HT1080 (cell line): ENCODE measurements around the genes USO1, NAAA and NUP54.

DNA sequence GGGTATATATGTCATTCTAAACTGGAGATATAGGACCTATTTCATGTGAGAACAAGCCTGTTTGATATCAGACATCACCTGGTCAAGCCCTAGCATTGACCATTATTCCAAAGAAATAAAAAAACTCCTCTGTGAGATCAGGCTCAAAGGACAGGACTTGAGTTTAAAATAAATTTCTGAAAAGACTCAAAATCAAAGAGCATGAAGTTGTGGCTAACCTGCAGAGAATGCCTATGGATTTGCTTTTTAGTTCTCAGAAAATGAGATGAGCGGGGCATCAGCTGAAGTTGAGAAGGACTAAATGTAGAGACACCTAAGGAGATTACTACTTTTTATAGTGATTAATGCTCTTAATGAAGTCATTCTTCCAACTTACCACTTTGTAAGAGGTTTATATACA, 24.2 kb upstream of the CXCL8 start:
RAMPAGE:
- cytosol, long total RNA, result no peak
- long total RNA, result no peak
- nucleus, long total RNA, result no peak

DNA sequence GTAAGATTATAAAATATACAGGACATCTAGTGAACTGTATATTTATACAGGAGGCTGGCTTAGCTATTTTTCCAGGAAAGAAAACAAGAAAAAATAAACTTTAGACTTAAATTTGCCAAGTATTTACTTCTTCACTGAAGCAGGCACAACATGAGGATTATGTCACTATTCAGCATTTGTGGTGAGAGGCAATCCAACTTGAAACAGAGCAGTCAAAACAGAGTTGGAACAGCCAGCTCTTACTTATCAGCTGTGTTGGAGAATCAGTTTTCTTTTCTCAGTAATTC, 6.7 kb downstream of the PF4V1 start:
RAMPAGE:
- cytosol, long total RNA, result no peak
- long total RNA, result no peak
- nucleus, long total RNA, result no peak

DNA sequence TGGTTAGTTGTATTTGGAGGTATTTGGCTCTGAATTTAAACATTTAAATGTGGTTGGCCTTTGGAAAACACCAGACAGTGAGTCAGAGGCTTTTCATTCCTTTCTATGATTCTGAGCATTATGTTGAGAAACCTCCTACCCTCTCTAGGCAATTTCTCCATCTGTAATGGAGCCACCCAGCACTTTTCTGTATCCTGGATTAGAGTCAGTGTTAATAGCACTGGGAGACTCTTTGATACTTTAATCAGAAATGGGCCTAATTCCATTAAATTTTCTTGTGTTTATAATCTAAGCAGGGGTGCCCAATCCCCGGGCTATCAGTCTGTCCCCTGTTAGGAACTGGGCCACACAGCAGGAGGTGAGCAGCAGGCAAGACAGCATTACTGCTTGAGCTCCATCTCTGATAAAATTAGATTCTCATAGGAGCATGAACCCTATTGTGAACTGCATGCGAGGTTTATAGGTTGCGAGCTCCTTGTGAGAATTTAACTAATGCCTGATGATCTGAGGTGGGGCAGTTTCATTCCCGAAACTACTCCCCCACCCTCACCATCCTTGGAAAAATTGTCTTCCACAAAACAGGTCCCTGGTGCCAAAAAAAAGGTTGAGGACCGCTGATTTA, 48.2 kb downstream of the CXCL1 start:
RAMPAGE:
- cytosol, long total RNA, result no peak
- long total RNA, result no peak
- nucleus, long total RNA, result no peak

GRCh38 chr4:74039373-74039875, 935 bp upstream of the CXCL3 start:
RAMPAGE:
- cytosol, long total RNA, result no peak
- long total RNA, result no peak
- nucleus, long total RNA, result no peak

DNA sequence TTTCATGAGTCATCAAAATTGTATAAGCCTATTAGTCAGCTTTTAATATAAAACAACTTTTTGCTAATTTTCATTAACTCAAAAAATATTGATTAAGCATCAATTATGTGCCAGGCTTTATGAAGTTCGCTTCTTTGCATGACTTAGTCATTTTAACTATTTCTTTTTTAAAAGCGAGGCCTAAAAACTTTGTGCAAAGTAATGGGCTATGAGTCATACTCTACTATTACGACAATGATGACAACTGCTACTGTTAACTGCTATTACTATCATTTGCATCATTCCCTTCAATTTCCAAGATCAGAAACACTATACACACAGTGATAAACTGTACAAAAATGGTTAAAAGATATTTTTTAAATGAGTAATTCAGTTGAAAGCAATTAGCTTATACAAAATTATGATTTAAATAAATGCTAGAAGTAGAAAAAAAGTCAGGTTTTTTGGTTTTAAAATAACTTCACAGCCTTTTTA, 18.3 kb upstream of the CXCL3 start:
RAMPAGE:
- cytosol, long total RNA, result no peak
- long total RNA, result no peak
- nucleus, long total RNA, result no peak

GRCh38 chr4:74098205-74099043, 571 bp downstream of the CXCL2 start:
RAMPAGE:
- cytosol, long total RNA, result no peak
- long total RNA, result no peak
- nucleus, long total RNA, result no peak

GRCh38 chr4:74099358-74099544, 256 bp upstream of the CXCL2 start:
RAMPAGE:
- cytosol, long total RNA, result no peak
- long total RNA, result no peak
- nucleus, long total RNA, result no peak

RAMPAGE:
- cytosol, long total RNA, result no peak
- long total RNA, result no peak
- nucleus, long total RNA, result no peak
Measured at GRCh38 chr4:74157180-74157528, 764 bp upstream of the MTHFD2L start.

RAMPAGE:
- cytosol, long total RNA, result no peak
- long total RNA, result no peak
- nucleus, long total RNA, result no peak
Measured at GRCh38 chr4:74161262-74161962, 3.5 kb downstream of the MTHFD2L start.

RAMPAGE:
- cytosol, long total RNA, result no peak
- long total RNA, result no peak
- nucleus, long total RNA, result no peak
Measured at GRCh38 chr4:74332386-74332808, 24.1 kb downstream of the EPGN start.

DNA sequence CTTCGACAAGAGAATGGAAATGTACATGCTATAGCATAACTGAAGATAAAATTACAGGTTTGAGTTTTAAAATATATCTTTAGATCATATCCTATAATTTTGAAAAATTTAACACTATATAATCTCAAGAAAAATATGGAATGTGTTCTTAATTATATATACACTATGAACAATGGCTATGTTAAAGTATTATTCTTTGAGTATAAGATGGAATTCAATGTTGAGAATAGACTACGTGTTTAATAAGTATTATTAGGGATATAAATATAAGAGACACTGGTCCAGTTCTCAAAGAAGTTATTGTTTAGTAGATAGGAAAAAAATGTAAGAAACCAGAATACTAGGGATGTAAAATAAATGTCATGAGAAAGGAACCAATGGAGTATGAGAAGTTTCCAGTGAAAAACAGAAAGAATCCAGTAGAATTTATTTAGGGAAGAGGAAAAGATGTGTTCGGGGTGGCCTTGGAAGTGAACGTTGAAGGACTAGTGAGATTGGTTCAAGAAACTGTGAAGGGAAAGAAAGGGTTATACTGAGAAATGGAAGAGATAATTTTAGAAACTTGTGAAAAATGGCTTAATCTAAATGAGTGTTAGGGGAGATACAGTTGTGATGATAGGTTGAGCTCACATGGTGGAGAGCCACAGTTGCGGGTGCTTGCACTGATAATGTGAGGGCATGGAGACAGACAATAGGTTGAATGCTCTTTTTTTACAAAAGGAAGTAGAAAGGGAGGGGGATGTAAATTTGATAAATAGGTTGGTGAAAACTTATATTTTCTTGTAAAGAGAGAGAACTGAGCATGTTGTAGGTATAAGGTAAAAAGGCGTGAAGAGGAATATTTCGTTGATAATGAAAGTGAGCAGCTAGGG, 7.9 kb downstream of the AREG start:
RAMPAGE:
- cytosol, long total RNA, result no peak
- long total RNA, result no peak
- nucleus, long total RNA, result no peak

DNA sequence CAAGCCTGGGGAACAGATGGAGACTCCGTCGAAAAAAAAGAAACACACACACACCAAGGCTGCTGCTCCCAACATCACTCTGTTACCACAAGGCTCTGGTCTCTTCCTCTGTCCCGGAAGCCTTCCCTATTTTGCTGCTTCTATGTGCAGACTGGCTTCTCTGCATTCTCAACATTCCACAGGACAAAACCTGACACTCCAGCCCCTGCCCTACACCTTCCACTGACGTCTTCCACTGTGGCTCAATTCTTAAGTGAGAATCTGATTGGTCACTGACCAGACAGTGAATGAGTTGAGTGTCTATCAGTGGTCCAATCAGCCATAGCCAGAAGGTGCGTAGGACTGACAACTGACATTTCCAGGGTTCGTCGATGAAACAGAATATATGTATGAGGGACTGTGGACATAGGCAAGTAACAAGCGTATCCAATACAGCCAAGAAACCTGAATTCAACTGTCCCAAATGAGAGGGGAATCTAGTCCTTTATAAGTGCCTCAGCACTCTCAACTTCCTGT, 6.0 kb downstream of the ODAPH start:
RAMPAGE:
- cytosol, long total RNA, result no peak
- long total RNA, result no peak
- nucleus, long total RNA, result no peak

RAMPAGE:
- cytosol, long total RNA, result start-site peak on the minus strand at chr4:75724398-75724431, 51 and 29 reads in 2 replicates; start-site peak on the plus strand at chr4:75724576-75724687, 557 and 562 reads in 2 replicates
- long total RNA, result start-site peak on the minus strand at chr4:75724409-75724429, 25 reads; start-site peak on the plus strand at chr4:75724575-75724675, 346 reads
- nucleus, long total RNA, result no peak
Measured at GRCh38 chr4:75724282-75725369, at the start of gene USO1. USO1 (plus strand) TSS chr4:75724577.

GRCh38 chr4:75725370-75725539, 878 bp downstream of the USO1 start:
RAMPAGE:
- cytosol, long total RNA, result no peak
- long total RNA, result no peak
- nucleus, long total RNA, result no peak

RAMPAGE:
- cytosol, long total RNA, result no peak
- long total RNA, result no peak
- nucleus, long total RNA, result no peak
Measured at GRCh38 chr4:75940707-75941464, at the start of gene NAAA. NAAA (minus strand) TSS chr4:75941013.

DNA sequence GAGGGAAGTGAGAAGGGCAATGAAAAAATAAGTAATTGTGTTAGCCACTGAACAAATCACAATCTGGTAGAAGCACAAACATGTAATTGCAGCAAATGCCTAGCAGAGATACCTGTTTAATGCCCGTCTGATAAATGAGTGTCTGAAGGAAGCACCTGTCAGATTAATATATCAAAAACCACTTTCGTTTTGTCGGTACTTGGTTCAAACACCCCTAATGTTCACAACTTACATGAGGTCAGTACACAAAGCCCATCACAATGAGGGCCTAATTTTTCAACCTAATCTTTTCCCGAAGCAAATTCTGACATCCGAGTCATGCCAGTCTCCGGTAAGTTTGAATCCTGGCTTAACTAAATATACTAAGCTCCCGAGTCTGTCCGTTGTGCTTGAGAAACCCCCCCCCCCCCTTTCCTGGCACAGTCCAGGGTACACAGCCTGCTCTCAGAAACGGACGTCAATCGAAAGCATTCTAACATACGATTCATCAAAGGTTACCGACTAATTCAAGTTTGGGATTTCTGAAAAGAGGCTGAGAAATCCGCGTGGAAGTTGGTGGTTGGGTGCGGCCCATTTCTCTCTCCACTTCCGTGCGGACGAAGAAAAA, 764 bp downstream of the SDAD1 start:
RAMPAGE:
- cytosol, long total RNA, result no peak
- long total RNA, result no peak
- nucleus, long total RNA, result no peak

RAMPAGE:
- cytosol, long total RNA, result start-site peak on the minus strand at chr4:76148398-76148417, 116 and 205 reads in 2 replicates; start-site peak on the plus strand at chr4:76148556-76148594, 12 and 15 reads in 2 replicates
- long total RNA, result start-site peak on the minus strand at chr4:76148395-76148432, 175 reads
- nucleus, long total RNA, result start-site peak on the minus strand at chr4:76148393-76148420, 62 and 27 reads in 2 replicates
Measured at GRCh38 chr4:76148298-76148959, at the start of gene NUP54. NUP54 (minus strand) TSS chr4:76148397.

DNA sequence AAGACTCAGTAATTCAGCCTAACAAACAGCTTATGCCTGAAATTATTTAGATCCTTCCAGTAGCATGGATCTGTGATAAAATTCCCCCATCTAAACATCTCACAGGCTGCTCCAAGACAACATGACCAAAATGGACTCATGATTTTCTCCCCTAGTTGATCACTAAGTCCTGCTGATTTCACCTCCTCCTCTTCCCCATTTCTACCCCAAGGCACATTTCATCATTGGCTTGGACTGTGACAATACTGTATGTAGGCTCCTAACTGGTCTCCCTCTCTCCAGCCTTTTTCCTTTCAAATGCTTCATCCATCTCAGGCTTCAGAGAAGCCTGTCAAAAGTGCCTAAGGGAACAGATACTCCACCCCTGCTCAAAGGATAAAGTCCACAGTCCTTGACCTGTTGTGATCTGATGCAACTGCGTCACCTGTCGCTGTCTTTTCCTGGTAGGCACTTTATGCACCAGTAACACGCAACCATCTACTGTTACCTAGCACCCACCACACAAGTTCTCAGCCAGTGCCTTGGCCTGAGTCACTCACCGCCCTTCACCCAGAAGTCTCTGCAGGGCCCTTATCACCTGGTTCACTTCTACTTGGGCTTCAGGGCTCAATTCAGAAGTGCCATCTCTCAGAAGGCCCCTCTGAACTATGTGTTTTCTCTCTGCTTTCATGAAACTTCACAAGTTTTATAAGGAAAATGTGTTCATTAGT, 12.8 kb downstream of the SCARB2 start:
RAMPAGE:
- cytosol, long total RNA, result no peak
- long total RNA, result no peak
- nucleus, long total RNA, result no peak

GRCh38 chr4:76255989-76256561, 4.6 kb downstream of the FAM47E start:
RAMPAGE:
- cytosol, long total RNA, result no peak
- long total RNA, result no peak
- nucleus, long total RNA, result no peak

RAMPAGE:
- cytosol, long total RNA, result no peak
- long total RNA, result no peak
- nucleus, long total RNA, result no peak
Measured at GRCh38 chr4:76277623-76278019, 26.1 kb downstream of the FAM47E start.